Lung (tissue), 4 donors: ENCODE results near the gene POLD3.

DNA sequence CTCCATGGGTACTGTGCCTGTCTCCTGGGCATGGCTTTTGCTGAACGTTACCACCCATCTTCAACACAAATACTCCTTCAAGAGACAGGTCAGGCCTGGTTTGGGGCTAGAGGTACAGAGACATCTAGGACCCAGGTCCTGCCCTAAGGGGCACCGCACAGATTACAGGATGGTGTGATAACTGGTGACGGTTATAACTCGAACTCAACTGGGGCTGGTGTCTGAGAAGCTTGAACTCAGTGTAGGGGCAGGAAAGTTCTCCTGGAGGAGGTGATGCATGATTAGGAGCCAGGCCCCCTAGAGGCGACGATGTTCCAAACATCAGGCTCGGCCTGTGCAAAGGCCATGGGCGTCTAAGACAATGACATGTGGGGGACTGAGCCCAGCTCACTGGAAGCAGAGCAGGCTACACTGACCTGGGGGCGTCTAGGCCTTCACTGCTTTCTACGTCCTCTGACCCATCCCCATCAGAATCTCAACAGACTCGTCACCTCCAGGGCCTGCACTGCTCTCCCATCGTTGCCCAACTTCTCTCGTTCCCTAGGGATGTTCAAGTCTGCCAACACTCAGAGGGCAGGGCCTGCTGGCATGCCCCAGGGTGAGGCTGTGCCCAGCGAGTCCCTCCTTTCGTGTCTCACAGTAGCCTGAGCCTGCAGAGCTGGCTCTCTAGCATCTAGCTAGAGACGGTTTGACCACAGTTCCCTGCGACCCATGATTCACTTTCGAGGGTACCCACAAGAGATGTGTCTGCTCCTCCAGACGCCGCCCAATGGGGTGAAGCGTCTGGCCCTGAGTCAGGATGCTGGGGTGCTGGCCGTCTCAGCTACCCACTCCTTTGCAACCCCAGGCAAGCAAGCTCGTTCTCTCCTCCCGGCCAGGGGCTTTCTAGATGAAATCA is 1.2 kb upstream of the ATG16L2 start:
- PRO-cap, result no peak
- RAMPAGE, long total RNA, result no peak
- RRBS, result no CpG with 5 or more reads among the region's 24 CpGs

- PRO-cap, result no peak
- RAMPAGE, long total RNA, result no peak
- RRBS, result 85% methylated on average over 4 of the region's 21 CpGs
Measured at GRCh38 chr11:72827965-72829141, 14.1 kb downstream of the ATG16L2 start.

- PRO-cap, result no peak
- RAMPAGE, long total RNA, result no peak
- RRBS, result no CpG with 5 or more reads among the region's 7 CpGs
Measured at GRCh38 chr11:72912952-72913626, 98.9 kb downstream of the ATG16L2 start.

- PRO-cap, result no peak
- RAMPAGE, long total RNA, result no peak
- RRBS, result no CpG with 5 or more reads among the region's 3 CpGs
Measured at GRCh38 chr11:72982131-72982492, 160.0 kb downstream of the FCHSD2 start.

DNA sequence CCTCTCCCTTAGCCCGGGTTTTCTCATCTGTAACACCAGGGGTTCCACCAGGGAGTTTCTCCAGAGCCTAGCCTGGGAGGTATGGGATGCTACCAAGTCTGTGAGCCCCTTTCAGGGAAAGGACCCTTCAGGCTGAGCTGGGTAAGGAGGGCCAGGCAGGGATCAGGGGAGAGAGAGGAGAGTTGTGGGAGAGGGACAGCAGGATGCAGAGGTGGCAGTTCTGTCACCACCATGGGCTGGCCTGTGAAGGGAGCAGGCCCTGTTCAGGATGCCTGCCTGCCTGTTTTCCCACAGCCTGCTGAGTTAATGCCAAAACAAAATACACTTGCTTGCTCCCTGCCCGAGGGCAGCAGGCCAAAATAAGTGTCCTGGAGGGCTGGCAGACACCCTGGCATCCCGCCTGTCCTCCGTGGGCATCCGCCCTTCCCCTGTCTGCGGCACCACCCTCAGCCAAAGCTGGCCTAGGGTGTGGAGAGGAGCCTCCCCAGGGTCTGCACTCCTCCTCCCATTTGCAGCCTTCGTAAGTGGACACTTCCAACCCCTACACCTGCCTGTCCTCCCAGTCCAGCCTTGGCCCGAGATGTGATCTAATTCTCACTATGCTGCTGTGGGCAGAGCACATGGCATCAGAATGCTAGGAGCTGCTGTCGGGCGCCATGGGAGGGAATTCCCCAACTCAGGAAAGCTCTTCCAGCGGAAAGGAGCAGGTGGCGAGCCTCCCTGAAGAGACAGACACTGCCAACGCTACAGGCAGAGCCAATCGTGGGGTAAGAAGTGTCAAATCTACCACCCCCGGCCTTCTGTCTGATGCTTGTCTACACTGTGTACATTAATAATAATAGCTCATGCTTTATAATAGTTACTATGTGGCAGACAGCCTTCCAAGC is 6.0 kb upstream of the FCHSD2 start:
- PRO-cap, result no peak
- RAMPAGE, long total RNA, result no peak
- RRBS, result no CpG with 5 or more reads among the region's 15 CpGs

DNA sequence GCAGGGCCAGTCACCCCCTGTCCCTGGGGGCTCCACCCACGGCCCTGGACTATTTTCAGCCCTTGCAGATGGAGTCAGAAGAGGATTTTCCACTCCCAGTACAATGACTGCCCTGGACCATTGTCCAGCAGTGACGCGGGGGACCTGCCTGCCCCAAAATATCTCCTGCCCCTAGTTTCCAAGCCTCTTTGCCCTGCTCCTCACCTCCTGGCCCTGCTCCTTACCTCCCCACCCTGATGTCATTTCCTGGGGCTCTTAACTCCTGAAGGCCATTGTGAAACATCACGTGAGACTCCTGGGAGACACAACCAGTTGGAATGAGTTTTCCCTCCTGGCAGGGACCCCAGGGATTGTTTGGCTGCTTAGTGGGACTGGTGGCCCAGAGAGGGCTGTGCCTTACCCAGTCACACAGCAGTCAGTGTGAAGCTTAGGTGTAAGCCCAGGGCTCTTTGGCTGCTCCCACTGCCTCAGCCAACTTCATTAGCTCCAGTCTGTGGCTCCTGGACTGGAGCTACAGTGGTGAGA is 22.2 kb downstream of the P2RY2 start:
- PRO-cap, result no peak
- RAMPAGE, long total RNA, result no peak
- RRBS, result no CpG with 5 or more reads among the region's 4 CpGs

GRCh38 chr11:73317242-73317579 is 9.1 kb downstream of the ARHGEF17 start:
- PRO-cap, result no peak
- RAMPAGE, long total RNA, result no peak
- RRBS, result no CpG with 5 or more reads among the region's 5 CpGs

- PRO-cap, result no peak
- RAMPAGE, long total RNA, result no peak
- RRBS, result no CpG with 5 or more reads among the region's 15 CpGs
Measured at GRCh38 chr11:73378898-73380055, 3.1 kb downstream of the RELT start.

GRCh38 chr11:73382009-73382664 is 5.9 kb downstream of the RELT start:
- PRO-cap, result no peak
- RAMPAGE, long total RNA, result no peak
- RRBS, result 86% methylated on average over 1 of the region's 11 CpGs

DNA sequence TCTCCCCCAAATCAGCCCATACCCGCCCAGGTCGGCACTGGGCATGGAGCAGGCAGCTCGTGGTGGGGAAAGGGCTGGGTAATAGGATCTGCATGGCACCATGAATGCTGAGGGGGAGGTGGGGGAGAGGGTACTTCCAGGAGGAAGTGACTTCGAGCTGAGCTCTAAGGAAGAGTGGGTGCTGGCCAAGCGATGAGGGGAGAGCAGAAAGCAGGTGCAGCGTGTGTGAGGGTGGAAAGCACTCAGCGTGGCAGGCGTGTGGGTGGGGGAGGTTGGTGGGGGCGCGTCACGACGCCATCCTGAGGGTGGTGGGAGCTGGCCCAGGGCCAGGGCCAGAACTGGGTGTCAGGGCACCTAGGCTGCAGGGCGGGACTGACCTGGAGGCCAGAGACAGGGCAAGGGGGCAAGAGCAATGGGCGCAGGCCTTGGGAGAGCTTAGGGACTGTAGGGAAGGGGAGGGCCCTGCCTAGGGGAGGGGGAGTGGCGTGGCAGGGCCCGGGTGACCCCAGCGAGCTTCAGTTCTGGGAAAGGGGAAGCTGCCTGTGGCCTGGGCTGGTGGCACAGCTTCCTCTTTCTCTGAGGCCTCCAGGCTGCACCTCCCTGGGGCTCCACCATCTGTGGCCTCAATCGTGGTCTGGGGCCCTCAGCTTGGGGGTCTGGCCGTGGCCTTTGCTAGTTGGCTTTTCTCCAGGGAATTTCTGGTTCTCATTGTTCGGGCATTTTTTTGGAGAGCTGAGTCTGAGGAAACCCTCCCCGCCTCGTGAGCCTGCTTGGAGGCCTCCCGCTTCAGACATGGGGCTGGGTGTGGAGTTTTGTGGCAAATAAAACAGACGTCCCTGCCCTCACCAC is 8.8 kb downstream of the RELT start:
- PRO-cap, result no peak
- RAMPAGE, long total RNA, result no peak
- RRBS, result no CpG with 5 or more reads among the region's 24 CpGs

DNA sequence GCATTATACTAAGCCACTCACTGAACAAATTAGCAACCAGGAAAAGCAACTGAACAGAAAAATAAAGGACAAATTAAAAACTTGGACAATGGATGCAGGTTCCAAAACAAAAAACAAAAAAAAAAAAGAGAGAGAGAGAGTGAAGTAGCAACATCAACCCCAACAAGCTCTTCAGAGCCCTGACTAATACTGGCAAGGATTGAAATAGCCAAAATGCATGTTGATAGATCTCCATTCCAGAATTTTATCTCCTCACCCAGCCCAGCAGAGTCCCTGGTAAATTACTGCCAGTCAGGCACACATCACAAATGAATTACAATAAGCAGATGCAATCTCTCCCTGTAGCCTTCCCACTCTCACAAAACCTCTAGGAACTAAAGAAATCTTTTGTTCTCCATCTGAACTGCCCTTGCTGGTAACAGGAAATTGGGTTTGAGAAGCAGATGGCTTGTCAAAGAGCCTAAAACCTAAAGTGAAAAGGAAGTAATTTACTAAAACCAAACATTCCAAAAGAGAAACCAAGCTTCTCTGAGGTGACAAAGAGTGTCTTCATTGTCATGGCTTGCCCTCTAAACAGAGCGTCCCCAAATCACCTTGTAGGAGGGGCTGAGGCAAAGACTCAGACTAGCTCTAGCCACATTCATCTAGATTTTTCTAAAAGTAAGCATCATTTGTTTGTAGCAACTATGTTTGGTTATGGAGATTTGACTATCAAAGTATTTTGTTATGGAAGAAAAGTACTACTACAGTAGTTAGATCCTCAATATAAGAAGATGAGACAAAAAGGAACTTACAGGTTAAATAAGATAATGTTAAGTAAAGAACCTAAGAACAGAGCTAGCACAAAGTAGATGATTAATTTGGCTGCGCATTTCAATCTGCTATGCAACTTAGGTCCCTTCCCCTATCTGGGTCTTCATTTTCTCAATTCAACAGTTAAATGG is 59.4 kb downstream of the FAM168A start:
- PRO-cap, result no peak
- RAMPAGE, long total RNA, result no peak
- RRBS, result no CpG with 5 or more reads among the region's 2 CpGs

DNA sequence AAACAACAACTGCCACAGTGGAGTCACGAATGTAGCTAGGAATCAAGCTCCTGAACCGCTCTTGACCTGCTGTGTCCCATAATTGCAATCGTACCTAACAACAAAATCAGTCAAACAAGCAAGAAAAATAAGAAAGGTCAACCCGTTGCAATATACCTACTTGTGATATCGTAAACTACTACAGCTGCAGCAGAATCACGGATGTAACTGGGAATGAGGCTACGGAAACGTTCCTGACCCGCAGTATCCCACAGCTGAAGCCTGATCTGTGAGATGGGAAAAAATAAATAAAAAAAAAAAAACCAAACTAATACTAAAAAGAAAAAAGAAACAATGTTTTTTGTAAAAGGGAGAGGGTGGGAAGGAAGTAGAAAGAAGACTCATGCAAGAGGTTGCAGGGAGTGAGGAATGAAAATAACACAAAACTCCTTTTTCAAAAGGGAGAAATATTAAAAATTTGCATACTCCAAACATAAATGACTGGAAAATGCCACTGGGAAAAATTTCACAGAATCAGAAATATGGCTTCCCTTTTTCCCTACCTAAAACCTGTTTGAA is 42.2 kb downstream of the RAB6A start:
- PRO-cap, result no peak
- RAMPAGE, long total RNA, result no peak
- RRBS, result no CpG with 5 or more reads among the region's 9 CpGs

DNA sequence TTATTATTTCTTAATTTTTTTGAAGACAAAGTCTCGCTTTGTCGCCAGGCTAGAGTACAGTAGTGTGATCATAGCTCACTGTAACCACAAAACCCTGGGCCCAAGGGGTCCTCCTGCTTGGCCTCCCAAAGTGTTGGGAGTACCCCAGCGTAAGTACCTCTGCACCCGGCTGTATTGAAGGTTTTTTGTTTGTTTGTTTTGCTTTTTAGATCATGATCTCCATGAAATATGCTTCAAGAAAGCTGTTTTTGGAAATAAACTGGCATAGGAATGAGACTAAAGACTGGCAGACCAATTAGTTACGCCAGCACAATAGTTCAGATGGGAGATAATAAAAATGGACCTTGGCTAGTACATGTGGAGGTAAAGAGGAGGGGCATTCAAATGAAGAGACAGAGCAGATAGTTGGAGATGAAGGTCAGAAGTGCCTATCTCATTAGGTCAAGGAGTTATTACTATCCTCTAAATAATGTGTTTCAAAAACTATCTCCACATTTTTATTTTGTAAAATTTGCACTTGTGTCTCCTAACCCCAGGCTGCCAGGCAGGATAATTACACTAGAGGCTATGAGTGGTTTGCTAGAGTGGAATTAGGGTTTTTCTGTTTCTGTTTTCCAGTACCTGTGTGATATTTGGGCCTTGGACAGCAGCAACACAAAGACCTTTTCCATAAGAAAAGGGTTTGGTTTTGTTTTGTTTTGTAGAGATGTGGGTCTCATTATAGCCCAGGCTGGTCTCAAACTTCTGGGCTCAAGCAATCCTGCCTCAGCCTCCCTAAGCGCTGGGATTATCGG is 4.0 kb upstream of the MRPL48 start:
- PRO-cap, result no peak
- RAMPAGE, long total RNA, result no peak
- RRBS, result no CpG with 5 or more reads among the region's 7 CpGs

DNA sequence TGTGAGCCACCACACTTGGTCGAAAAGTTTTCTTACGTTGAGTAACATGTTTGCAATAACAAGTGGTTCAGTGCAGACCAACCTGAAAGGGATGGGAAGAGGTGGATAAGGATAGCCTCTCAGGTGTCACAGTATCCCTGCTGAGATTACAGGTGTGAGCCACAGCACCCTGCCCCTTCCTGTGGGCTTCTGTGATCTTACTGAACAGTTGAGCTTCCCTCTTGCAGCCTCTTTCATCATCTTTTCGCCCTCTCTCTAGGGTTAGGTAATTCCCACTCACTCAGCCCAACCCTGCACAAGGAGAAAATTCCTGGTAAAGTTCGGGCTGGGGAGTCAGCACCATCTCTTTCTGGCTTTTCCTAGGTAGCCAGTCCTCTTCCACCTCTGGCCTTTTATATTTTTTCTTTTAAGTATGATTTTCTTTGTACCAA is 3.4 kb upstream of the MRPL48 start:
- PRO-cap, result no peak
- RAMPAGE, long total RNA, result no peak
- RRBS, result no CpG with 5 or more reads among the region's 4 CpGs

DNA sequence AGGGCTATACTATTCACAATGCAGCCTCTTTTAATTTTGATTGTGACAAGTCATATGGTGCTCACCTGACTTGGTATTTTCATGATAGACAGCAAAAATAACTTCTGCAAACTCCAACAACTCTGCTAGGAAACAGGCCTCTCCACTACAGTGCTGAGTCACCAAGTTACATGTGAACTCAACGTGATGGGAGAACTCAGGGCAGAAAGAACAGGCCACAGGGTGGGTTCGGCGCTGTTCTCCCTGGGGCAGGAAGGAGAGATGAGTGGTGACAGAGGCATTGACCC is 76.6 kb upstream of the UCP3 start:
- PRO-cap, result no peak
- RAMPAGE, long total RNA, result no peak
- RRBS, result no CpG with 5 or more reads among the region's 3 CpGs

- PRO-cap, result no peak
- RAMPAGE, long total RNA, result no peak
- RRBS, result no CpG with 5 or more reads among the region's 5 CpGs
Measured at GRCh38 chr11:74333646-74334425, 22.4 kb upstream of the P4HA3 start.

- PRO-cap, result no peak
- RAMPAGE, long total RNA, result no peak
- RRBS, result no CpG with 5 or more reads among the region's 2 CpGs
Measured at GRCh38 chr11:74403606-74403973, 5.4 kb upstream of the PGM2L1 start.

GRCh38 chr11:74581999-74582471 is 10.3 kb upstream of the POLD3 start:
- PRO-cap, result no peak
- RAMPAGE, long total RNA, result no peak
- RRBS, result no CpG with 5 or more reads among the region's 4 CpGs

- PRO-cap, result bidirectional peak, plus-strand start at chr11:74592556, minus-strand start at chr11:74592491
- RAMPAGE, long total RNA, result no peak
- RRBS, result no CpG with 5 or more reads among the region's 65 CpGs
Measured at GRCh38 chr11:74592373-74593436, at the start of gene POLD3. TSS of gene POLD3 (plus strand) at chr11:74592582.

DNA sequence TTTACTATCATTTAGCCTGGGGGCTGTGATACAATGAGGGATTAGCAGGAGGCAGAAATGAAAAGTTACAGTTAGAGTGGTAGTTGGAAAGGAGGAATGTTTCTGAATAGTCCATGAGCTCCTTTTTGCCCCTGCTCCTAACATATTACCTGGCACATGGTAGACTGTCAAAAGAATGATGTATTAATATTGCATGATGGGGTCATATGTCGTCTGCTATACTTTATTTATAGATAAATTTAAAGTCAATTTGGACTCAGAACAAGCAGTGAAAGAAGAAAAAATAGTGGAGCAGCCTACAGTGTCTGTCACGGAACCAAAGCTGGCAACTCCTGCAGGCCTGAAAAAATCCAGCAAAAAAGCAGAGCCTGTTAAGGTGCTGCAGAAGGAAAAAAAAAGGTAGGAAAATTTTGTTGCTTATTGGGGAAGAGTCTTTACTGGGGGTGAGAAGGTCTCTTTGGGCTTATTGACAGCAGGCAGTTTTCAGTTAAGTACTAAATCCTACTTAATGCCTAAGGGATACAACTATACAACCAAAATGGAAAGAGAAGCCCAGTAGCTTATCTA is 32.9 kb downstream of the POLD3 start:
- PRO-cap, result no peak
- RAMPAGE, long total RNA, result no peak
- RRBS, result no CpG with 5 or more reads among the region's 2 CpGs